Cardiac ventricle fibroblast (primary cell): ENCODE data around the gene TMEM244.

DNA sequence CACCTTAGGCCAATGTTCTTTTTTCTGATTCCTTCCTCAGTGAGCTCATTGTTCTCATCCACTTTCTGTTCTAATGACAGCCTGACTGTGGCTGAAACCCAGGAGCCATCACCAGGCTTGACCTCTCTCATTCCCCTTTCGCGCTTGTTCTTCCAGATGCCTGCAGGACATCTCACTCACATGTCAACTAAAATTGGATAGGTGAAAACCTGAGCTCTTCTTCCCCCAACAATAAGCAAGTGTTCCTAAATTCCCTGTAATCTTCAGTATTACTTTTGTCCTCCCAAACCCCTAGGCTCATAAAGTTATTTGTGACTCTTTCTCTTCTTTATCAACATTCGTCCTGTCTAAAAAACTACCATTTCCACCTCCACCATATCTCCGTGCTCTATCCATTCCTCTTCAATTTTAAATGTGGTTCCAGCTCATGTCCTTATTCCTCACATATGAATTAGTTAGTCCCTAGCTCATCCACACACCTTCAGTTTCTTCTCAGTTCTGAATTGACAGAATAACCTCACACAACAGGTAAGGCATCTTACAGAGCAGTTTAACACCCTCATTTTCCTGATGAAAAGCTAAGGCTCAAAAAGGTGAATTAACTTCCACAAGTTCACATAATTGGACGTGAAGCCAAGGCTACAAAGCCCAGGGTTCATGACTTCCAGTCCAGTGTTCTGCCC, 40.2 kb downstream of the PTPRK start:
- RAMPAGE, long total RNA, result no peak

- RAMPAGE, long total RNA, result no peak
Observed at GRCh38 chr6:128480782-128481354, 39.5 kb downstream of the PTPRK start.

- RAMPAGE, long total RNA, result no peak
Observed at GRCh38 chr6:128507303-128508504, 12.7 kb downstream of the PTPRK start.

GRCh38 chr6:128520942-128521374, 559 bp upstream of the PTPRK start:
- RAMPAGE, long total RNA, result no peak

- RAMPAGE, long total RNA, result no peak
Observed at GRCh38 chr6:128718577-128718910, 164.4 kb upstream of the LAMA2 start.

- RAMPAGE, long total RNA, result no peak
Observed at GRCh38 chr6:128885421-128885882, 2.5 kb downstream of the LAMA2 start.

GRCh38 chr6:128996019-128996580, 113.2 kb downstream of the LAMA2 start:
- RAMPAGE, long total RNA, result no peak

DNA sequence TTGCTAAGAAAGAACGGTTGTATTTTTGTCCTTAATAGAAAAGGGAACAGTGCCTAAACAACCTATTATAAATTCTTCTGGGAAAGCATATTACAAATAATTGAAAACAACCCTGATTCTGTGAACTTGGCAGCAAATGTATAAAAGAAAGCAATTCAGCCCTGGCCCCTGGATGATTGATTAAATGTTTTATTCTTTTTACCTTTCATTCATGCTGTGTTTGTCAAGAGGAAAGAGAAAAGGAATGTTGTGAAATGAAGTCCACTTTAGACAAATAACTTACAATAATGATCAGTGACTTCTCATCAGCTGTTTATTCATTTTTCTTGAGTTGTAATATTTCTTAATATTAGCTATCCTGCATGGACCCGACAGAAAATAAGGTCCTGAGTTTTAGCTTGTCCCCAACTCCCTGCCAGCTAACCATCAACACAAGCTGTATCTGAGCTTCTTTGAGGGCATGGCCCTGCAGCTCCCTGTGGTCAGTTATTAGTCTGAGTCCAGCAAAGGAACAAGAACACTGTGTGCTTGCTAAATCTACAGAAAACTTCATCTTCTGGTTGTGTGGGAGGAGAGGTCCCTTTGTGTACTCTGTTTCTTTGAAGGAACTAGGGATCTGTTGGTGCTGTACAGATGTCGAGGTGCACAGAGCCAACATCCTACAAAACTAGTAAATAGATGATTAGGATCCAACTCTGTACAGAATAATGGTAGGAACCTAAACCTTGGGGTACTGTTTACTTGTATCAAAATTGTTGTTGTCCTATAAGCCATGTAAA, 248.3 kb downstream of the LAMA2 start:
- RAMPAGE, long total RNA, result no peak

DNA sequence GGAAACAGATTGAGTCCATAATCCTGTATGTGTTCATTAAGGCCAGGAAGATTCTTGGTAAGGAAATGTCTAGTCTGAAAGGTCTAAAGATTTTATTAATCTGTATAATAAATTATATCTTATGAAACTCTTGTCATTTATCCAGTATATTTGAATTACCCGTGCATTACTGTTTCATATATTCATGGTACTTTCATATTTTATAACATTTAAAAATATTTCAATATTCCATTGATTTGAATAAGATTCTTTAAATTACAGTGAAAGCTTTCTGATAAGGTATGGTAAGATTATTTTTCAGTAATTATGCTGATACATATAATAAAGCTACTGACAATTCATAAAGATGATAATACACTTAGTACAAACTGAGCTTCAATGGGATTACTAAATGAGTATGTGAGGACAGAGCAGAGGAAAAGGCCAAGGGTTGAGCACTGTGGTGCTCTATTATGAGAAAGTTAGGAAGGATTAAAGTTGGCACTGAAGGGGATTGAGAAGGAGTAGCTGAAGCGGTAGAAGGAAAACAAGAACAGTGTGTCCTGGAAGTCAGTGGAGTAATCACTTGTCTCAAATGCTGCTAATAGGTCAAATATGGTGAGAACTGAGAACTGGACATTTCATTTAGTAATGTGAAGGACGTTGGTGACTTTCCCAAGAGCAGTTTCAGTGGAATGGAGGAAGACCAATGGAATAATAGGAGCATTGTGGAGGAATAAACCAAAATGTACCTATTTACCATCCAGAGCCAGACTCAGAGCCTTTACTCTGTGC, 255.7 kb downstream of the LAMA2 start:
- RAMPAGE, long total RNA, result no peak

DNA sequence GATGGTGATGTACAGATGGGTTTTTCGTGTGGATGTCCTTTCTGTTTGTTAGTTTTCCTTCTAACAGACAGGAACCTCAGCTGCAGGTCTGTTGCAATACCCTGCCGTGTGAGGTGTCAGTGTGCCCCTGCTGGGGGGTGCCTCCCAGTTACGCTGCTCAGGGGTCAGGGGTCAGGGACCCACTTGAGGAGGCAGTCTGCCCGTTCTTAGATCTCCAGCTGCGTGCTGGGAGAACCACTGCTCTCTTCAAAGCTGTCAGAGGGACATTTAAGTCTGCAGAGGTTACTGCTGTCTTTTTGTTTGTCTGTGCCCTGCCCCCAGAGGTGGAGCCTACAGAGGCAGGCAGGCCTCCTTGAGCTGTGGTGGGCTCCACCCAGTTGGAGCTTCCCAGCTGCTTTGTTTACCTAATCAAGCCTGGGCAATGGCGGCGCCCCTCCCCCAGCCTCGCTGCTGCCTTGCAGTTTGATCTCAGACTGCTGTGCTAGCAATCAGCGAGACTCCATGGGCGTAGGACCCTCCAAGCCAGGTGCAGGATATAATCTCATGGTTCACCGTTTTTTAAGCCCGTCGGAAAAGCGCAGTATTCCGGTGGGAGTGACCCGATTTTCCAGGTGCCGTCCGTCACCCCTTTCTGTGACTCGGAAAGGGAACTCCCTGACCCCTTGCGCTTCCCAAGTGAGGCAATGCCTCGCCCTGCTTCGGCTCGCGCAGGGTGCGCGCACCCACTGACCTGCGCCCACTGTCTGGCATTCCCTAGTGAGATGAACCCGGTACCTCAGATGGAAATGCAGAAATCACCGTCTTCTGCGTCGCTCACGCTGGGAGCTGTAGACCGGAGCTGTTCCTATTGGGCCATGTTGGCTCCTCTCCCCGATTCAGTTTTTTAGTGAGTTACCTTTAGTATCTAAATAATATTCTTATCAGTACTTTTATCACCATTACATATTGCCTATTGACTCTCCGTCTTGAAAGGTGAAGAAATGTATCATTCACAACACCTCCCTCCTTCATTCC, 289.7 kb downstream of the LAMA2 start:
- RAMPAGE, long total RNA, result no peak

- RAMPAGE, long total RNA, result no peak
Observed at GRCh38 chr6:129346594-129347480, 363.1 kb downstream of the ARHGAP18 start.

GRCh38 chr6:129377675-129378307, 332.2 kb downstream of the ARHGAP18 start:
- RAMPAGE, long total RNA, result no peak

- RAMPAGE, long total RNA, result no peak
Observed at GRCh38 chr6:129489254-129489858, 220.6 kb downstream of the ARHGAP18 start.

DNA sequence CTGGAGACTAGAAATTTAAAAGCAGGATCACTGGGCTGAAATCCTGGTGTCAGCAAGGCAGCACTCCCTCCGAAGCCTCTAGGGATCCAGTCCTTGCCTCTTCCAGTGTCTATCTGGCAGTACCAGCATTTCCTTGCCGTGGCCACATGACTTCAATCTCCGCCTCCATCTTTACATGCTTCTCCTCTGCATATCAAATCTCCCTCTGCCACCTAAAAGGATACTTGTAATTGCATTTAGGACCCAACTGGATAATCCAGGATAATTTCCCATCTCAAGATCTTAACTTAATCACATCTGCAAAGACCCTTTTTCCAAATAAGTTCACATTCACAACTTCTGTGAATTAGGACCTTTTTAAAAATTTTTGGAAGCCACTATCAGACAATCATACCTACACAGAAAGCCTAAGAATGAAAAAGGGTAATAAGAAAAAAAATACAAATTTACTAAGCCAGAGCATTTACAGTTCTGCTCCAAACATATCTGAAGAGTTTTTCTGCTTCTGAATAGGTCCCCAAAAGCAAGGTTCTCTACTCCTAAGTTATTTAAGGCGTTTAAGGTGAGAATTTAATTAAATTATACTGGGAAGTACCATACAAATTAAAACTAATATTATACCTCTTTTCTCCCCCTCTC, 30.0 kb downstream of the ARHGAP18 start:
- RAMPAGE, long total RNA, result no peak

DNA sequence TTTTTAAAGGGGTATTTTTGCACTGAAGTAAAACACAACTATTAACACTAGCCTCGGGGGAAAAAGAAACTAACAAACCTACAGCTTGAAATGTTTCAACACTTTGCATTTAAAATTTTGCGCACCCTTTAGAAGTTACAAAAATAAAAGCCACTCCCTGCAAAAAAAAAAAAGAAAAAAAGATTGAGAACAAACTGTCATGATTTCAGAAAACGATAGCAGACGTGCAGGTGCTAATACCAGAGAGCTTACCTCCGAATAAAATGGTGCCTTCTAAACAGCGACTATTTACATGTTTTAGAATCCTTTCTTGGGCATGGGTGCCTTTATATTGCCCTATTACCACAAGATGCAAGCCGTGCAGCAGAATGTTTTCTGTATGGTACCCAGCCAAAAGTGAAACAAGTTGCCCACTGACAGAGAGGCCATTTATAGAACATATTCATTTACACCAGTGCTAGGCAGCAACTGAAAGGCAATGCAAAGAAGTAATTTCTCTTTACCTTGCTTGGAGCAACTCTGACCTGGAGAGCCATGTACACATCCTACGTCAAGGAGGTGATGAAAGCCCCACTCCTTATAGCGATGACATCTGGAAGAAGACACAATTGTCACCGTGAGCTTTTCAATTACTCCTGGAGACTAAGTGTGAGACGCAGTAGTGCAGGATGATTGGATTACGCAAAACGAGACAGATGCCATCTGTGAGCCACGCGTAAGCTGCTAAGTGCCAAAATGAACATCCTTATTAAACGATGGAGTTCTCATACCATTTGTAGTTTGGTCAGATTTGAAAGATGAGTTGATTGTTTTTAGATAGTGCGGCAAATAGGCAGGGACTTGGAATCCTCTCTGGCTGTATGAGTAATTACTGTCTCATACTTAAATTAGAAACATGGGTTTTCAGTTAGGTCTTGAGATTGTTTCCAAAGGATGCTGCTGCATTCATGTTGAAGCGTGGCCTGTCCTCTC, at the start of gene TMEM244:
TSS of gene TMEM244 (minus strand) at position 663 of the 972 bp plus-strand sequence.
- RAMPAGE, long total RNA, result no peak

GRCh38 chr6:130215186-130216042, 7.3 kb downstream of the SAMD3 start:
- RAMPAGE, long total RNA, result no peak

DNA sequence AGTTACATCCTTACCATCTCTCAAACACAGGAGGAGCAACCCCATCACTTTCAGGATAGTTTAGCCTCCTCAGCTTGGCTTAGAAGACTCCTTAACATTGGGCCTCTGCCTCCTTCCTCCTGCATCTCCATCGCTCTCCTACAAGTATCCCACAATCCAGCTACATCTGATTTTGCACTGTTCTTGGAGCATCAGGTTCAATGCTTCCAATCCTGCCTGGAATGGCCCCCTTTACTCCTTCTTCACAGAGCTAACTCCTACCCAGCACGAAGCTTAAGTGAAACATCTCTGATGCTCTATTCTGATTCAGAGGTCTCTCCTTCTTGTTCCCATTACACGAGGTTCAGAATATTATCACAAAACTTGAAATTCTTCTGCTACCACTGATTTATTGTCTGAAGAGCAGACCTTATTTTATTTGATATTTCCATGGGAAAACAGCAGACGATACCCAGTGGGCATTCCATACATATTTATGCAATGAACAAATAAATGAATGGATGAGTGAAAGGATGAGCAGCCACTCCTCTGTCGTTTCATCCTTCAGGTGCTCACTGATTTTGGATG, 25.5 kb downstream of the SMLR1 start:
- RAMPAGE, long total RNA, result no peak

DNA sequence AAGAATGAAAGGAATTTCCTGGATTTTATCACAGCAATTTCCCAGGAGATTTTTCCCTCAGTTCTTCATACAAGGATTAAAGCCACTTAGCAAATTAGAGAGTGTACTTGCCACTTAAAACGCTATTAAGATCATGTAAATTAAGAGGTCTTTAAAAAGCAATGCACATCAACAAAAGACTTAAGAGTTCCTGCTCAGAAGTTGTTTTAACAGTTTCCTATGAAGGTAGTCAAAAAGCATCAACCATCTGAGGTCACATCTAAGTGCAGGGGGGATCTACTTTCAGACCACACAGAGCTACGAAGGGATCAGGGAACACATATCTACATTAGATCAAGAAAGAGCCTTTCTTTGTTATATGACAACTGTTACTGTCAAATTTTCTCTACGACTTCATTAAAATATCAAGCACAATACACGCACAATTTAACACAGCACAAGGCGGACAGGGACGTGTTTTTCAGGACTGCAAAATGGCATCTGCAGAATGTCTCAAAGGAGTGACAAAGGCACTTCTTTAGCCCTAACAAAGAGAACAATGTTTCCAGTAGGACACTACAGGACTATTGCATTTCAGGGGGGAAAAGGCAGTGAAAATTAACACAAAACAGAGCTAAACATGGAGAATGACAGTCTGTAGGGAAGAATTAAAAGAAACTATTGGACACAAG, 65.7 kb downstream of the EPB41L2 start:
- RAMPAGE, long total RNA, result no peak

DNA sequence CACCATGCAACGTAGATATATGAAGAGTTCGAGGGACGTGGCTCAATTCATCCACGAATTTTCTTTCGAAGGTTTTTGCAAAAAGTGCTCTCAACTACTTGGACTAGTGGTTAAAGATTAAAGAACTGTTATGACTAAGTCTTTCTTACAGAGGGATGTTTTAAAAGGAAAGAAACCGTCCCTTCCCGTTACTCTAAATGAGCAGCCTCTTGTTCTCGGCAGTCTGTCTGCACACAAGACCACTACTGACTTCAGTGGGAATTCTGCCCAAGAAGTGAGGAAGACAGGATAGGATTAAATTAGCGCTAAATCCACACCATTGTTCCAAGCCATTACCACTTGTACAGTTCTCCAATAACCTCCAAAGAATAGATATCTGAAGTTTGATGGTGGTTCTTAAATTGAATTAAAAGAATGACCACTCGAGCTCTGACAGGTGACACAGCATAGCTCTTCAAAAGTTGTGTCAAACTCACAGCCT, 2.0 kb downstream of the EPB41L2 start:
- RAMPAGE, long total RNA, result no peak

GRCh38 chr6:131064802-131065424, 1.9 kb upstream of the EPB41L2 start:
- RAMPAGE, long total RNA, result no peak